ENCODE results near the genes HTATIP2, LUZP2, BDNF and FSHB.

DNA sequence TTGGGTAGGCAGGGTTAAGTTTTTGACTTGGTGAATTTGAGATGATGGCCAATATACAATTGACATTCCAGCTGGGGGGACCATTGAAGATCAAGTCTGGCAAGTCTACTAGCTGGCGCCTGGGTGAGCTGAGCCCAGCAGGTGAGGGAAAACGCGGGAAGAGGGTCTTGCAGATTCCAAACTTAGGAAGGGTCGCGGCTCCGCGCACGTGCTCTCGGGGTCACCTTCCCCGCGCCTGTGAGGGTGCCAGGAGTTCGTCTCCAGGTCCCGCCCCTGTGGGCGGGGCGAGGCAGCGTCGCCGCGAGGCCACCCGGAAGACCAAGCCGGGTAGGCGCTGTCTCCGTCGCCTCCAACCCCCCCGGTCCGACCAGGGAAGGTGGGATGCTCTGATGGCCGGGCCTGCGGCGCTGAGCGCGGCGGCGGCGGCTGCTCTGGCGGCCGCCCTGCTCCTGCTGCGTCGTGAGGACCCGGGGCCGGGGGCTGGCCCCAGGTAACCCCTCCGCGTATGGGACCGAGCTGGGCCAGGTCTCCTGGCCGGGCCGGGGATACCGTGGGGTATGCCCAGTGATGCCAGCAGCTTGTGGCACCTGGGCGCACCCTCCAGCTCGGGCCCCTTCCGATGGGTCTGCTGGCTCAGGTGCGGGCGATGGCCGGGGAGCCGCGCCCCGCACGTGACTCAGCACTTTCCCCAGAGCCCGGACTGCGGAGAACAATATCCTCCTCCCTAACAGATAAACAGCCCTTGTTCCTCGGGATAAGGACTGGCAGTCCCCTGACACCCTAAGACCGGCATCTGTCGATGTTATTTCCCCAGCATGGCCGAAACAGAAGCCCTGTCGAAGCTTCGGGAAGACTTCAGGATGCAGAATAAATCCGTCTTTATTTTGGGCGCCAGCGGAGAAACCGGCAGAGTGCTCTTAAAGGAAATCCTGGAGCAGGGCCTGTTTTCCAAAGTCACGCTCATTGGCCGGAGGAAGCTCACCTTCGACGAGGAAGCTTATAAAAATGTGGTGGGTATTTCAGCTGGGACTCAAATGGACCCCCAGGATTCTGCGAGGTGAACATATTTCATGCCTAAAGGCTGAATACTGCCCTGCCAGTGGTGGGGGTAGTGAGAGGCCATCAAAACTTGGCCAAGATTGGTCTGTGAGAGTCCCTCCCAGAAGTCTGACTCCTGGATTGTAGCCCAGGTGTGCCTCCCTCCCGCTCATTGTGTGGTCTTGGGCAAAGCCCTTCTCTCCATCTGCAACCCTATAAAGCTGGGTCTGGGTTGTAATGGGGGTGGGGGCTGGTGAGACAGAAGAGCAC, at the start of gene HTATIP2:
HTATIP2 (plus strand) TSS at position 292 of the 1,308 bp plus-strand sequence.
- PRO-cap: bidirectional peak, plus-strand start at position 724 of the sequence, minus-strand start at position 627 of the sequence

DNA sequence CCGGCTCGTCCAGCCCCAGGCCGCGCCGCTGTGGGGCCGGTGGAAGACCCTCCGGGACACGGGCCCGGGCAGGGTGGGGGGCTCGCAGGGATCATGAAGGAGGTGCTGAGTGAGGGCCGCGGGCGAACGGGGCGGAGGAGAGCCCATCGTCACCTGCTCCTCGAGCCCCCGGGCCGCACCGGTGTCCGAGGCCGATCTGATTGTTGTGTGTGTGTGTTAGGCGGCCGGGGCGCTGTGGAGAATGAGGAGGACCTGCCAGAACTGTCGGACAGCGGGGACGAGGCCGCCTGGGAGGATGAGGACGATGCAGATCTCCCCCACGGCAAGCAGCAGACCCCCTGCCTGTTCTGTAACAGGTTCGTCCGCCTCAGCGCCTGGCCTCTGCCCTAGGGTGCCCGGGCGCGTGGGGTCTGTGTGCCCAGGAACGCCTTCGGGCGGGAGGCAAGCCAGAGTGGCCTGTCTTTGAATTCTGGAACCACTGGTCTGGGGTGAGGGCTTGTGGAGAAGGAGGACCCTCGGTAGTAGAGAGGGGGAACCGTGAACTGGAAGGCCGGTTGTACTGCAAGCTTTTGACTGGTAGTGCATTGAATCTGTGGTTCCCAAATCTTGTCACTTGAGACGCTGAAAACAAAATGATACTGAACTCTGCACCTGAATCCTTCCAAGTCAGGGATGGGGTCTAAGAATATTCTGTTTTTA, 432 bp downstream of the PRMT3 start:
- PRO-cap: no peak

DNA sequence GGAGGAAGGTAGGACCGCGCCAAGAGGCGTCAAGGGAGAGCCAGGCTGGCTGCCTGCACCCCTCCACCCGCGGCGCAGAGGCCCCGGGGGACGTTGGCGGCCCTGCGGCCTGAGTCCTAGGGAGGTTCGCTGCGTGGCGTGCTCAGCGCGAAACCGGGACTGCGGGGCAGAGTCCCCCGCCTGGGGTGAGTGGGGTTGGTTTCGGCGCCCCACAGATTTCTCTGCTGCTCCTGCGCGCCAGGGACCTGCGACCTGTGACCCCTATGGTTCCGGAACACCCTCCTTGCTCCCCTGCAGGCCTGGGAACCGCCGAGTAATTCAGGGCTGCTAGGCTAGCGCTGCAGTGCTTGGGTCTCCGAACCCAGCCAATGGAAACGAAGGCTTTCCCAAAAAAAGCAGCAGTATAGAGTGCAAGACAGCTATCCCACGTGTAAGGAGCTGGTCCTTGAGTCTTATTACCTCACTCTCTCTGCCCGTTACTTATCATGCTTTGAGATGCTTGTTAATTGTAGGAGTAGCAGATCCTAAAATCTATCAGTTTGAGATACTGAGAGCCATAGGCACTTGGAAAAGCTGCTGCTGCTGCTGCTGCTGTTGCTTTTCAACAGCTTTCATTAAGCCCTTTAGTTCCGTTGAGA, 759 bp downstream of the ANO5 start:
- PRO-cap: no peak

- PRO-cap: no peak
Measured at GRCh38 chr11:24496509-24497391, at the start of gene LUZP2. Gene LUZP2 (plus strand): TSS chr11:24497053.

GRCh38 chr11:24828787-24829101, 331.9 kb downstream of the LUZP2 start:
- PRO-cap: no peak

DNA sequence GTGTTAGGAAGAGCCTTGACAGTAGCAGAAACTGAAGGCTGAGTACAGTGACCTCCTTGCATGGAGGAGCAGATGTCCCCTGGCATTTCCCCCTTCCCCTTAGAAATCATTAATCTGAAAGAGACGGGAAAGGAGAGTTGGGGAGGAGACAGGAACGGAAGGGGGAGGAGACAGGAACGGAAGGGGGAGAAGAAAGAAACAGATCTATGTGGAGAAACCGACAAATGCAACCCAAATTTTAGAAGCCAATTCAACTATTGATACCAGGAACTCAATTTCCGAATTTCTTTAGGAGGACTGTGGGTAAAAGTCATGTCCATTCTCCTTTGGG, 17.9 kb downstream of the ANO3 start:
- PRO-cap: no peak

- PRO-cap: no peak
Measured at GRCh38 chr11:27470157-27470384, 2.5 kb downstream of the LGR4 start.

DNA sequence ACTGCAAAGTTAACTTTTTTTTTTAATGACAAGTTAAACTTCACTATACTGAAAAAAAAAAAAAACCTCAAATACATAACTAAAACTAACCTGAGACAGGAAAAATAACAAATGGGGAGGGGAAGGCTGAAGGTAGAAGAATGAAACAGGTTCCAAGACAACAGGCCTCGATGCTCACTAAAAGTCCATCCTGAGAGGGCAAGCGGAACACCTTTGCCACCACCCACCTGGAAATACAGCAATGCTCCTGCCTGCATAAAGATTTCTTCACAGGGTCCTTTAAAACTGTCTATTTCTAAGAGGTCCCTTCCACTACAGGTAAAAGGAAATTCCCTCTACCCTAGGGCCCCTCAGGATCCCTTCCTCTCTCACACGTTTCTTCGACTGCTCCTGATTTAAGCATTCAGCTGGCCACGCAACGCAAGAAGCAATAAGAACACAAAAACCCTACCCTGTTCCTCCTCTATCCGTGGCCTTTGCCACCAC, 1.9 kb downstream of the LGR4 start:
- PRO-cap: no peak

DNA sequence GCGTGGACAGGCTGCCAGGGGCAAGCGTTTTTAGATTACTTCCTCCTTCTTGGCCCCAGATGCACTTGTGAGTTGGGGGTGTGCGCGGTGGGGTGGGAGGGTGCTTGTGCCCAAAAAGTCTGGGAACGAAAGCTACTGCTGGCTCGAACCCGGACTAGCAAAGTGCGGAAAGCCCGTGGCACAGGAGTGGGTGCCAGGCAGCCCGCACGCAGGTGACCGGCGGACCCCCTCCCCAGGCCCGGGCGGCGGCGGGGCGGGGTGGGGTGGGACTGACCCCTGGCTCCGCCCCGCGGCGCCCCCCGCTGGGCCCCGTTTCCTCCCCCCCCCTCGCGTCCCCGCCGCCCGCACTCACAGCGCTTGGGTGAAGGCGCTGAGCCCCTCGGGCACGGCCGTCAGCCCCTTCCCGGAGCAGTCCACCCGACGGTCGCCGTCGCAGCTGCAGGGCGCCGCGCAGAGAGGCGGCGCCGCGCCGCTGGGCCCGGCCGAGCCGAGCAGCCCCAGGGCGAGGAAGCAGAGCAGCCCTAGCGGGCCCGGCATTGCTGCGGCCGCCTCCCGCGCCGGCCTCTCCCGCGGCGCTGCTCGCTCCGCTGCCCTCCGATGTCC, 723 bp downstream of the LGR4 start:
- PRO-cap: no peak

GRCh38 chr11:27634215-27634766, 66.0 kb downstream of the BDNF start:
- PRO-cap: no peak

- PRO-cap: no peak
Measured at GRCh38 chr11:27699998-27701111, at the start of gene BDNF. Gene BDNF (minus strand): TSS chr11:27700455.

DNA sequence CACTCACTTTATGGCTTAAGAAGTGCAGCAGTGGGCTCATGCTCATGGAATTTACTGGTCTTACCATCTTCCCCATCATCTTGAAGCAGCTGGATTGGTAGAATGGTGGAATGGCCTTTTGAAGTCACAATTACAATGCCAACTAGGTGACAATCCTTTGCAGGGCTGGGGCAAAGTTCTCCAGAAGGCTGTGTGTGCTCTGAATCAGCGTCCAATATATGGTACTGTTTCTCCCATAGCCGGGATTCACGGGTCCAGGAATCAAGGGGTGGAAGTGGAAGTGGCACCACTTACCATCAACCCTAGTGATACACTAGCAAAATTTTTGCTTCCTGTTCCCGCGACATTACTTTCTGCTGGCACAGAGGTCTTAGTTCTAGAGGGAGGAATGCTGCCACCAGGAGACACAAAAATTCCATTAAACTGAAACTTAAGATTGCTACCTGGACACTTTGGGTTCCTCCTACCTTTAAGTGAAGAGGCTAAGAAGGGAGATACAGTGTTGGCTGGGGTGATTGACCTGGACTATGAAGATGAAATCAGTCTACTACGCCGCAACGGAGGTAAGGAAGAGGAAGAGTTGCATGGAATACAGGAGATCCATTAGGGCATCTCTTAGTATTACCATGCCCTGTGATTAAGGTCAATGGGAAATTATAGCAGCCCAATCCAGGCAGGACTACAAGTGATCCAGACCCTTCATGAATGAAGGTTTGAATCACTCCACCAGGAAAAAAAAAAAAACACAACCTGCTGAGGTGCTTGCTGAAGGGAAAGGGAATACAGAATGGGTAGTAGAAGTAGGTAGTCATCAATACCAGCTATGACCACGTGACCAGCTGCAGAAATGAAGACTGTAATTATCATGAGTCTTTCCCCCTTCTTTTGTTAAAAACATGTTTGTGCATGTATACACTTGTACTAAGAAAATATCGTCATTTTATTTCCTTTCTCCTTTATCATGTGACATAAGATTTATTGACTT, 50.8 kb downstream of the METTL15 start:
- PRO-cap: no peak

- PRO-cap: no peak
Measured at GRCh38 chr11:28976688-28977188, 868.5 kb downstream of the METTL15 start.

DNA sequence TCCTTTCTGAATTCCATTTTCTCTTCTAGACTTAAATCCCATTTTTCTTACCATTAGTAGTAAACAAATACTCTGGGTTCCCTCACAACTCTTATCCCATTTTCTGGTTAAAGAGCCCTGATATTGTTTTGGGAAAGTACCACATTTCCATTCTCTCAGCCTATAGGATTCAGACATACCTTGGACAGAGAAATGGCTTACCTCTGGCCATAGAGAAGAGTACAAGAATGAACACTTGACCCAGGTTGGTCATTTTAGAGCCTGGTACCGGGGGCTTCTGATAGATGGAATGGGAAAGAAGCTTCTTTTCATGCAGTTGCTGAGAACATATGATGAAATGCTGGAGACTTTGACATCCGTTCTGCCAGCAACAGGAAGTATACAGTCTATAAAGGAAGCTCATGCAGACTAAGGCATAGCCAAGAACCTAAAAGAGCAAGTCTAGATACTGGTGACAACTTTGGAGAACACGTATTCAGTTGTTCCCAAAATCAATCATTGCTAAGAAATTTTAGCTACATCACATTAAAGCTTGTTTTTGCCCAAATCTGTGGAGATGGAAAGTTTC, 894.5 kb downstream of the METTL15 start:
- PRO-cap: no peak

DNA sequence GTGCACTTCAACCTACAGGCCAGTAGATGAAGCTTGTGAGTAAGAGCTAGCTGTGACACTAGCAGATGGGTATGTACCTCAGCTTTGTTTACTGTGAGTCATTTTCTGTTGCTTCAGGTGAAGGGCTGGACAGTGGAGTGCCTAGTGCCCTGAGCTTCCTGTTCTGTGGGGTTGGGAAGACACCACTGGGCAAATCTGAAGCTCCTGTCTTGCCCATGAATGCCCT, 755.8 kb downstream of the KCNA4 start:
- PRO-cap: no peak

- PRO-cap: no peak
Measured at GRCh38 chr11:30230683-30231211, at the start of gene FSHB. Gene FSHB (plus strand): TSS chr11:30231014.

GRCh38 chr11:30832333-30832654, 246.1 kb upstream of the MPPED2 start:
- PRO-cap: no peak

DNA sequence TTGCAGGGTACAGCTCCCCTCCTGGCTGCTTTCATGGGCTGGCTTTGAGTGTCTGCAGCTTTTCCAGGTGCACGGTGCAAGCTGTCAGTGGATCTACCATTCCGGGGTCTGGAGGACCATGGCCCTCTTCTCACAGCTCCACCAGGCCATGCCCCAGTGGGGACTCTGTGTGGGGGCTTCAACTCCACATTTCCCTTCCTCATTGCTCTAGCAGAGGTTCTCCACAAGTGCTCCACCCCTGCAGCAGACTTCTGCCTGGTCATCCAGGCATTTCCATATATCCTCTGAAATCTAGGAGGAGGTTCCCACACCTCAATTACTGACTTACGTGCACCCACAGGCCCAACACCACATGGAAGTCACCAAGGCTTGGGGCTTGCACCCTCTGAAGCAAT, 15.5 kb downstream of the IMMP1L start:
- PRO-cap: no peak

DNA sequence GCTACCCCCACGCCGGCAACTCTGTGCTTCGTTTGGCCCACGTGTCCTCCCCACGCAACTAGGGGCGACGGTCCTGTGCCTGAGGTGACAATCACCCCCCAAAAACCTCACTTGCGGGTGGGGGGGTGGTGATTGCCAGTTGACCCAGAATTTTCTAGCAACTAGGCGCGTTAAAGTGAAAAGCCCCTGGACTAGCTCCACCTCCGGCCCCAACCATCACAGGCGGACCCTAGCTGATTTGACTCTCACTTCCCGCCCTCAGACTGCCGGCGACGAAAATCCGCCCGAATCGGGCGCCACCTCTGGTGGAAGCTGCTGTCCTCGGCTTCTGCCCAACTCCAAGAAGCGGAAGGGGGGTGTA, 12.6 kb downstream of the PAX6 start:
- PRO-cap: no peak

- PRO-cap: no peak
Measured at GRCh38 chr11:31817131-31818268, 6.4 kb upstream of the PAX6 start.